Gastroesophageal sphincter (tissue), 4 donors: ENCODE measurements around a stretch of chr13.

DNA sequence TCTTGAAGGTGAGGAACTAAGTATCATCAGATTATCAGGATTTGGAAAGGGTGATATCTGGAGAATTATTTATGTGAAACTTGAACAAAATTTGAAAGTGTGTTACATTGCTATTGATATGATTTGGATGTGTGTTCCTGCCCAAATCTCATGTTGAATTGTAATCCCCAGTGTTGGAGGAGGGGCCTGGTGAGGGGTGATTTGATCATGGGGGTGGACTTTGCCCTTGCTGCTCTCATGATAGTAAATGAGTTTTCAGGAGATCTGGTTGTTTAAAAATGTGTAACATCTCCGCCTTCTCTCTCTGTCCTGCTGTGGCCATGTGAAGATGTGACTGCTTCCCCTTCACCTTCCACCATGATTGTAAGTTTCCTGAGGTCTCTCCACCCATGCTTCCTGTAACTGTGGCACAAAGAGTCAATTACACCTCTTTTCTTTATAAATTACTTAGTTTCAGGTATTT lies 1731.0 kb downstream of the SLITRK5 start:
- PRO-cap, result no peak
- RAMPAGE, long total RNA, 4 experiments, result no peak in any of the 4 experiments

DNA sequence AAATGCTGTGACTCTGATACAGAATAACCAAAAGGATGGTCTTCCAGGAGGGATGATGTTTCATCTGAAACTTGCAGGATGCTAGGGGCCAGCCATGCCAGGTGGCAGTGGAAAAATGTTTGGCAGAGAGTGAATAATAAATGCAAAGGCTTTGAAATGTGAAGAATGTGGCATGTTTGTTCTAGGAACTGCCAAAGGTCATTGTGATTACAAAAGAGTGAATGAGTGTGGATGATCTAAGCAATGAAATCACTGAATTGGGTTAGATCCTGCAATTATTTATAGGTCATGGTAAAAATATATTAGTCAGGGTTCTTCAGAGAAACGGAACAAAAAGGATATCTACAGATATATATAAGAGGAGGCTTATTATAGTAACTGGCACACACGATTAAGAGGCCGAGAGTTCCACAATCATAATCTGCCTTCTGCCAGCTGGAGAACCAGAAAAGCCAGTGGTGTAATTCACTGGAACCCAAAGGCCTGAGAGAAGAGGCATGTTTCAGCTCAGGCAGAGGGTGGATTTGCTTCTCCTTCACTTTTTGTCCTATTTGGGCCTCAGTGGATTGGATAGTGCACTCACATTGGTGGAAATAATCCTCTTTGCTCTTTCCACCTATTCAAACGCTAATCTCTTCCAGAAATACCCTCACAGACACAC lies 1843.6 kb downstream of the SLITRK5 start:
- PRO-cap, result no peak
- RAMPAGE, long total RNA, 4 experiments, result no peak in any of the 4 experiments

GRCh38 chr13:91155336-91156113 lies 242.9 kb upstream of the GPC5 start:
- PRO-cap, result no peak
- RAMPAGE, long total RNA, 4 experiments, result no peak in any of the 4 experiments

- PRO-cap, result no peak
- RAMPAGE, long total RNA, 4 experiments, result no peak in any of the 4 experiments
These were observed 43.7 kb upstream of the GPC5 start for GRCh38 chr13:91354327-91355503.

DNA sequence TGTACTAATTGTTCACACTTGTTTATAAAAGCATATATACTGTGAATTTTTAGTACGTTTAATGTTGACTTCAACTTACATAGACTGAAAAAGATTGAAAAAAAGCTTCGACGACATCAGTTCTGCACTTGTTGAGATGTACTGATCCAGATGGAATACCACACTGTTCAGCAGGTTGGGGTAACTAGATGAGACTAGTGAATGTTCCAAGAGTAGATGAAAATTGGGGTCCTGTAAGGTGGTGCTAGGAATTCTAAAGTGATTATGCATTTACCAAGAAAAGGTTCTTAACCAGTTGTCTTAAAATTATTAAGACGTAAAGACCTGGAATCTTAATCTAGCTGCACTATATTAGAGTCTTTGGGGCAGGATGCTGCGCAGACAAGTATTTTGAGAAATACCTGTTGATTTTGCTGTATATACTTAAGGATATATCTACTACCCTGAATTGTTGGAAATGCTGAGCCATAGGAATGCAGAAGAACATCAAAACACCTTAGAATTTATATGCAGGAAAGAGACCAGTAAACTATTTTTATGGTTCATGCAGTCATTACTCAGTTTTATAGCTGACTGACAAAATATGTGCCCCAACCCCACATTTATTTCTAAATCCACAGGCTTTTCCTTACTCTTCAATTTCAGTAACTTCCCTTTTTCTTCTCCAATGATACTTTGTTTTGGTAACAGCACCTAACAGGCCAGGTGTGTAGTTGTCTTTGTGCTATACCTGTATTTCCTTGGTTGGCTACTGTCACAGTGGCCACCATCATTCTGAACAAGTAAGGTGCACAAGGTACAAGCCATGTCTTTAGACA lies 42.4 kb upstream of the GPC5 start:
- PRO-cap, result no peak
- RAMPAGE, long total RNA, 4 experiments, result no peak in any of the 4 experiments

DNA sequence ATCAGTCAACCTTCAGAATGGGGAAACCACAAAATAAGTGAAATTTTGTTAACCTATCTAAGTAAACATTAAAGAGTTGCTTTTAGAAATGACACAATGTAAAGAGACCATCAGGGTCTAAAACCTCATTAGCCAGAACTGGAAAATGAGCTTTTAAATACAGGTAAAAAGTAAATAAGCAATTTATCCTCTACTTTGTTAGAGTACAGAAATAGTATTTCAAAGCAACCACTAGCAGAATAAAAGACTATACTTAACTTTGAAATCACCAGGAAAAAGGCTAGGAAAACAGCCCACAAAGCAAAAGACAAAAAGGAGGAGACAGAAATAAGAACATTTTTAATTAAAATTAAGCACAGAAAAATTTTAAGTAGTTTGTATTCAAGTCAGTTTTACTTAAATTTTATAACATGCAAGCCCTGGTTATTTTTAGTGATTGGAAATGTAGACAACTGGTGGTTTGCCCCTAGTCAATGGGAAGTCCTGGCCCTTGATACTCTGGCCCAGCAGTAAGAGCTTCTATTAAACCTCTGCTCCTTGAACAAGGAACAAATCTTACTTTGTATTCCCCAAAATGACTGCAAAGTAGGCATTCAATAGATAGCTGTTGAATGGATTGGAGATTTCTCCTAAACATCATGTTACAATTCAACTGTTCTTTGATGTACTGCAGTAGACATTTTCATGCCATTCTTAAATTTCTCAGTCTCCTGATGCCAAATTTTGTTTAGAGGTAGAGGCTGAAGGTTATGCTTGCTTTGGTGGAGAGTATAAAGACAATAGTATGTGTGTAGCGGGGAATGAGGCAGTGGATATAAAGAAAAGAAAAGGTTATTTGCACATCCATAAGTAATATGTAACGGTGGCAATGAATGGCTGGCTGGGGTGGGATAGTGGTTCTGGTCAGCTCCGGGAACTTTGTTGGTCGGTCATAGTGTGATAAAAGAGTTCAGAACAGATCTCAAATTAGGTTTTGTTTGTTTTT lies 38.3 kb upstream of the GPC5 start:
- PRO-cap, result no peak
- RAMPAGE, long total RNA, 4 experiments, result no peak in any of the 4 experiments

- PRO-cap, result no peak
- RAMPAGE, long total RNA, 4 experiments, result no peak in any of the 4 experiments
These were observed 36.5 kb upstream of the GPC5 start for GRCh38 chr13:91361771-91362412.

GRCh38 chr13:91609693-91610138 lies 211.3 kb downstream of the GPC5 start:
- PRO-cap, result no peak
- RAMPAGE, long total RNA, 4 experiments, result no peak in any of the 4 experiments

DNA sequence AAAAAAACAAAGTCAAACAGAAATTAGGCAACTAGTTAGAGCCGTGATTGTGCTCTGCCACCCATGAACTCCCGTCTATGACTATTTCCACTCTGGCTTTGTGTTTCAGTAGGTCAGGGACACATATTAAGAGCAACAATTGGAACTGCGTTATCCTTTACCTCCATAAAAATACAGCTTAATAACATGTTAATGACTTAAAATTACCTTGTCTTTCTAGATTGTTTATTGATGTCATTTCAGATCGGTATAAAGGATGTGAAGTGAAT lies 269 bp upstream of the GPC6 start:
- PRO-cap, result no peak
- RAMPAGE, long total RNA, 4 experiments, result no peak in any of the 4 experiments

GRCh38 chr13:93227762-93228726 lies 1.4 kb downstream of the GPC6 start:
- PRO-cap, result bidirectional peak, plus-strand start at chr13:93228131, minus-strand start at chr13:93228000; bidirectional peak, plus-strand start at chr13:93228662, minus-strand start at chr13:93228589
- RAMPAGE, long total RNA, 4 experiments, result start-site peak on the minus strand in 1 of 4 experiments, at chr13:93228230-93228282 at its widest, 7 reads per replicate

GRCh38 chr13:93767267-93767799 lies 540.7 kb downstream of the GPC6 start:
- PRO-cap, result no peak
- RAMPAGE, long total RNA, 4 experiments, result no peak in any of the 4 experiments

DNA sequence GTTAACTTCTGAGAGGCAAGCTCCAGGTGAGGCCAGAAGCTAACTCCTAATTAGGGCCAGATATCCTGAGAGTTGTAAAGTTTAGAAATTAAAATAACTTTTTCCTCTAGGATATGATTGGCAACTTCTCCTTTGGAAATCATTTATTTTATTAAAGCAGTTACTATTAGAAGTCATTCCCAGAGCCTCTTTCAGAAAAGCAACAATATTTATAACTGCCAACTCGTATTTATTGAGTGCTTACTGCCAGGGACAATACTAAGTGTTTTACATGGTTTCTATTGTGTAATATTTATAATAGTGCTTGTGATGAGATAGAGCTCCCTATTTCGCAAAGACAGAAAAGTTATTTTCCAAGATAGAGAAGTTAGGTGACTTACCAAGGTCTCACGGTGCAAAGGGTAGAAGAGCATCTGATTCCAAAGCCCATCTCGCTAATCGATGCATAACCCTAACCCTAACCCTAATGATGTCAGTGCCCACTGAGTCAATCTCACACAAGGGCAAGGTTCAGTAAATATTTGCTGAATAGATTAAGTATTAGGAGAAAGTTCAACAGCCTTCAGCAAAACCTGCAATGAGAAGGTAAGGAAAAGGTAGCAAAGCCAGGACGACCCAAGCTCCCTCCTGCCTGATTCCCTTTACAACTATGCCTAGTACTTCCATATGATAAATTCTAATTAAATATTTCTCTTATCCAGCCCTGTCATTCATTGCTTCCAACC lies 187.5 kb downstream of the DCT start:
- PRO-cap, result no peak
- RAMPAGE, long total RNA, 4 experiments, result no peak in any of the 4 experiments

GRCh38 chr13:94342471-94342896 lies 137.0 kb downstream of the DCT start:
- PRO-cap, result no peak
- RAMPAGE, long total RNA, 4 experiments, result no peak in any of the 4 experiments

- PRO-cap, result no peak
- RAMPAGE, long total RNA, 4 experiments, result no peak in any of the 4 experiments
These were observed 363 bp downstream of the TGDS start for GRCh38 chr13:94595606-94595971.

- PRO-cap, result no peak
- RAMPAGE, long total RNA, 4 experiments, result no peak in any of the 4 experiments
These were observed 148.7 kb upstream of the SOX21 start for GRCh38 chr13:94860795-94861627.

GRCh38 chr13:94967505-94968352 lies 255.4 kb upstream of the SOX21 start:
- PRO-cap, result no peak
- RAMPAGE, long total RNA, 4 experiments, result no peak in any of the 4 experiments

DNA sequence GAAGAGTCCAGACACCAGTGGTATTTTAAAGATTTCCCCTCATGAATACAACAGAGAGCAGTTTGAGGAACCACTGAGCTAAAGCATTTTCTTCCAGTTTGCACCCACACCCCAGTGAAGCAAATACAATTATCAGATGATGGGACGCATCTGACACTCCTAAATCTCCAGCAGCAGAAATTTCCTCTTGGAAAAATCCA lies 74.3 kb downstream of the ABCC4 start:
- PRO-cap, result no peak
- RAMPAGE, long total RNA, 4 experiments, result no peak in any of the 4 experiments

DNA sequence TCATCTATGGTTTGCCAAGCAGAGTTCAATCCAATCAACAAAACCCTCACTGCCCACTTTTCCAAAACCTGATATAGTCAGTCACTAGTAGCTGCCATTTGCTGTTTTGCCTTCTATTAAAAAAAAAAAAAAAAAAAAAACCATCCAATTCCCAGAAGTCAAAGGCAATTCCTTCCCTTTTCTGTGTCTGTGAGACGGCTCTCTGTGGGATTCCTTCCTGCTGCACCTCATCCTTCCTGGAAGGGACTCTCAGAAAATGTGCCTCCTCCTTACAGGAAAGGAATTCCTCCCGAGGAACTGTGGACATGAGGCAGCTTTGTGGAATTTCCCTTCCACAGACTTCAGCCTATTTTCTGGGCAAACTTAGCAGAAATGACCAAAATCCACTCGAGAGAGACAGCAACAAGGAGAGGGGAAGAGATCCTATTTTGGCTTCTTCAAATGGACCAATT lies 20.8 kb downstream of the ABCC4 start:
- PRO-cap, result no peak
- RAMPAGE, long total RNA, 4 experiments, result no peak in any of the 4 experiments

DNA sequence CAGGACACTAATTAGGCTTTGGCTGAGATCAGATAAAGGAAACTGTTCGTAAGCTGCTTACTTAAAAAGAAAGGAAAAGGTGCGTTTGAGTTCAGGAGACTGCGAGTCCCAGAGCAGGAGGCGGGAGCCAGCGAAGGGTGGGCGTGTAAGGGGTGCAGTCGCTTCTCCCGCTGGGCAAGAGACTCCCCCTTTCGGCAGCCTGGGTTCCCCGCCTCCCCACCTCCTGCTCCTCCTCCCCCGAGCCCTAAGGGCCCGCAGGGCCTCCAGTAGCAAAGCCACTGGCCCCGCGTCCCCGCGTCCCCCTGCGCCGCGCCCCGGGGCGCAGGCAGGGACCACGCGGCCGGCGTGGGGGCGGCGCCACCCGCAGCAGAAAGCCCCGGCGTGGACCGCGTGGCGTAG lies 530 bp downstream of the ABCC4 start:
- PRO-cap, result unidirectional peak, plus-strand start at position 94 of the sequence
- RAMPAGE, long total RNA, 4 experiments, result no peak in any of the 4 experiments

- PRO-cap, result no peak
- RAMPAGE, long total RNA, 4 experiments, result no peak in any of the 4 experiments
These were observed 982 bp downstream of the DNAJC3 start for GRCh38 chr13:95677776-95678465.